ENCODE results near the gene RFNG.

DNA sequence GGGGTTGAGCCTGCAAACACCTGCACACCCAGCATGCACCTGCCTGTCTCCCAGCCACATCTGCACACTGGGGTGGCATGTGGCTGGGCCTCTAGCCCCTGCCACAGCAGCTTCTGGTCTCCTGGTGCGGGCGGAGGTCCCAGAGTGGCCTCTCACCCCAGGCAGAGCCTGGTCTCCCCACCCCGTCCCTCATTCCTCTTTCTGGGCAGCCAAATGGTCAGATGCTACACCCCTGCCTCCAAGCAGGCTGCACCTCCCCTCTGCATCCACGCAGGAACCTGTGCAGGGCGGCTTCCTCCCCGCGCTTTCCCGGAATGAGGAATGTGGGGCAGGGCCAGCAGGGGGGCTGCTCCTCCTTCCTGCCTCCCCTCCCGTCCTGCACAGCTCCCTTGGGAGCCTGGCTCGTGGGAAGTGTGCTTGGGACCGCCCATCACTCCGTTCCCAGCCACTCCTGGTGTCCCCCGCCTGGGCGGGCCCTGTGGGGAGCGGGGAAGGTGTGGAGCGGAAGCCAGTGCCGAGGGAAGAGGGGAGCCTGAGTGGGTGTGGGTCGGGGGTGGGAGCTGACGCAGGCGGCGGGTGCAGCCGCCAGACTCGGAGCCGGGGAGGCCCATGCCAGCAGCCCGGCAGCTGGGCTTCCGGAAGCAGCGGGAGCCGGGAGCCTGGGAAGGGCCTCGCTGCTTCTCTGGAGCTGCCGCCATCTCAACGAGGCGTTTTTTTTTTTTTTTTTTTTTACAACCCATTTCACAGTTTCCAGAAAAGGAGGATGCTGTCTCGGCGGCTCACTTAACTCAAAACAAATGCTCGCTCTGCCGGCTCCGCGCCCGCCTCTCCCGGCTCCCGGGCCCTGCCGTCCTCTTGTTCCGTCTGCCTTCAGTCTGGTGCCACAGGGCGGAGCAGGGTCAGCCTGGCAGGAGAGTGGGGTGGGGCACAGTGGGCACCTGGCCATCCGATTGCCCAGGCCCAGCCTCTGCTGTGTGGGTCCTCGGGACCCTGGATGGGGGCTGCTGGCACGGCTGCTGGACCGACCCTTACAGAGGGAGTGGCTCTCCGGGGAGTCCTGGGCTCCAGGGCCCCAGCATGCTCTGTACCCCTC, 24.2 kb downstream of the BAHCC1 start:
- RRBS: no CpG with 5 or more reads among the region's 49 CpGs

DNA sequence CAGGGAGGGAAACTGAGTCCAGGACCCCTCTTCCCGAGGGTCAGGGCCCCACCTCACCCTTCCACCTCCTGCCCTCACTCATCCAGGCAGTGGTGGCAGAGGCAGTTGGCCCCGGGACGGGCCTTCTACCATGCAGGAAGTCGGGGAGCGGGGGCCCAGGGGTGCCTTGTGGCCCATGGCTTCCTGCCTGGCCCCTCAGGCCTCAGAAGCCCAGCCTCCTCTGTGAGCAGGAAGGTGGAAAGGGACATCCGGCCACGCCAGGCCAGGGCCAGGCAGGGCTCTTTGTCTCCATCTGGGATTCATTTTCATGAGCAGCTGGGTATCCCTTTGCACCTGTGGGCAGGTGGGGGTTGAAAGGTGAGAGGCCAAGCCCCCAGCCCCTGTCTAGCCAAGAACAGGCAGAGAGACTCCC, 58.5 kb downstream of the BAHCC1 start:
- RRBS: no CpG with 5 or more reads among the region's 7 CpGs

- RRBS: 0% methylated on average over 5 of the region's 61 CpGs
Measured at GRCh38 chr17:81460846-81461601, 51.6 kb downstream of the ACTG1 start.

- RRBS: 4% methylated on average over 19 of the region's 89 CpGs
Measured at GRCh38 chr17:81535728-81537063, 8.0 kb downstream of the FSCN2 start.

GRCh38 chr17:81553210-81553986, 1.2 kb upstream of the FAAP100 start:
- RRBS: no CpG with 5 or more reads among the region's 25 CpGs

DNA sequence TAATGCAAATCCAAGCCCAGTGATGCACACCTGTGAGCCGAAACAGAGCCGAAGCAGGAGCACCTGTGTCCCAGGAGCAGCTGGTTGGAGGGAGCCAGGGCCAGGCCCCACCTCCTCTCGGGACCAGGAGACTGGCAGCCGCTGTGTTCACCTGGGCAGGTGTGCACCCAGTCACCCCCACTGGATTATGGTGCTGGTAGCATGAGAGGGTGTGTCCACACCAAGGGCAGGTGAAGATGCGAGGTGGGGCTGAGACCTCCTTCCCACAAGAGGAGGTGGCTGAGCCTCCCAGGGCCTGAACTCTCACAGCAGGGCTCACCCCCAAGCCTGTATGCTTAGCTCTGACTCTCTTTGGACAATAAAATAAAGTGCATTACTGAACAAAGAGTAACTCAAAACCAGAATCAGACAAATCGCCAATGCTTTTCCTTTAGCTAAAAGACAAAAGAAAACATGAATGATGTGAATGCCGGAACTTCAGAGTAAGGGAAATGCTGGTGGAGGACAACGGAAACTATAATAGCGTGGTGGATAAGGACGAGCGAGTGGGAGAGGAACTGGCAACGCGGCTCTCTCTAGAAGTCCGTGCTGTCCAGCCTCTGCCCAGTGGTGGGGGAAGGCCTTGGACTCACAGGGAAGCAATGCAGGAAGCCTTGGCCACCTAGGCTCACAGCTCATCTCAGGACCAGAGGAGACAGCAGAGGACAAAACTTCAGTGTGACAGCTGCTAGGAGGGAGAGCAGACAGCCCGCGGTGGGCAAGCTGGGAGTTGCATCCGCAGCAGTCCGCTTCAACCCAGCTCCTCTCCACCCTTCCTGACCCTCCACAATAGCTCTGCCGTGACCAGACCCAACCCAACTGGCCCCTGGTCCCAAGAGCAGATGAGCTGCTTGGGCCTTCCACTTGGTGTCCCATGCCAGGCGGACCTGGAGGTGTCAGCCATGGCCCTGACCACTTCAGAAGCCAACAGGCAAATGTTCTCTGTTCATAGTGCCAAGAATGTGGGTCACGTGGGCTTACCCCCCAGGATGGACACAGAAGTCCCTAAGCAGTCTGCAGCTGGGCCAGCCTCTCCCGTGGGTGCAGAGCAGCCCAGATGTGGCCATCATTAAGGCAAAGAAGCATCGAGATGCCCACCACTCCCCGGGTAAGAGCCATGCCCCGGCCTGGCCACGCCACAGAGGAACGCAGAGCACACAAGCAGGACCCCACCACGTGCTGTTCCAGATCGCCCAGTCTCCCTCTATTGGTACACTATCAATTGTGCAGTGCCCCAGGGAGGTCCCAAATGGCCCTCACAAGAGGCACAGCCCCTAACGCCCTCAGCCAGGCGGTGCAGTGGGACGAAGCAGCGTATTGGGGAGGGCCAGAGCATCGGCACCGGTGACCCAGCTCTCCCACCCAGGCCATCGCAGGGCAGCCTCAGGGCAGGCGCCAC, 5.3 kb upstream of the FAAP100 start:
- RRBS: no CpG with 5 or more reads among the region's 37 CpGs

GRCh38 chr17:81628936-81629431, 7.9 kb downstream of the NPLOC4 start:
- RRBS: no CpG with 5 or more reads among the region's 16 CpGs

DNA sequence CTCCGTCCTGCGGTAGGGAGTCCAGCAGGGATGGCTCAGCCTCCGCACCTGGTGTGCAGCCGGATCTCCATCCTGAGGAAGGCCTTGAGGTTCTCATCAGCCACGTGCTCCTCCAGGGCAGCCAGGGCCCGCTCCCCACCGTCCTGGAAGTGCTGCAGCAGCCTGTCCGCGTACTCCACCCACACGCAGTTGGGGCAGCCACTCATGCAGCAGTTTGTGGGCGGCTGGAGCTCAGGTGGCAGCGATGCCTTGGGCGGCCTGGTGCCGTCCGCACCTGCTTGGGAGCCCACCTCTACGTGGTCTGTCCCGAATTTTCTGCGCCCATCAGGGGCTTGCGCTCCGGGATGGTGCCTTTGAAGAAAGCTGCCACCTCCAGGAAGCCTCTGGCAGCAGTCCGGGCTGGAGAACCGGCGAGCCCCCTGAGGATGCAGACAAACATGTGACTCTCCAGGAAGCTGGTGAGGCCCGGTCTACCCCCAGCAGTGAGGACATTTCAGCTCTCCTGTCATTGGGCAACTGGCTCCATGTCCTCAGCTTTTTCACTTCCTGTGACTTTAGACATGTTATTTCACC, 1.2 kb downstream of the OXLD1 start:
- RRBS: 28% methylated on average over 5 of the region's 24 CpGs

DNA sequence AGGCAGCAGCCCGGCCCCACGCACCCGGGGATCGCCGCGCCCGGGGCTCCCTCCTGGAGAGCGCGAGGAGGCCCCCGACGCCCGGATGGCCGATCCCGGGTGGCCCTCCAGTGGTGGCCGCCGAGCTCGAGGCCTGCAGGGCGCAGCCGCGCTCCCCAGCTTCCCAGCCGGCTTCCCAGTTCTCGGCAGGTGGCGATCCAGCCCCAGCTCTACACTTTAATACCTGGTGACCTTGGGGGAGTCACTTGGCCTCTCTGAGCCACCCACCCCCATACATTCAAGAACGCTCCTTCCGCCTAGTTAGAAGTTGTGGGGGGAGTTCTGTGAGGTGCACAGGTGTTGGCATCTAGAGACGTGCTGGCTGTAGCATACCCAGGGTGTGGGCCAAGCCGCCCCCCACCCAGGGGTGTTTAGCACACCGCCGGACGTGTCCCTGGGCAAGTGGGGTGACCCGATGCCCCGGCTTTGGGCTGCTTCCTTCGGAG, 539 bp downstream of the SLC25A10 start:
- RRBS: 4% methylated on average over 18 of the region's 33 CpGs

GRCh38 chr17:81733657-81734357, 21.7 kb downstream of the SLC25A10 start:
- RRBS: 63% methylated on average over 1 of the region's 21 CpGs

DNA sequence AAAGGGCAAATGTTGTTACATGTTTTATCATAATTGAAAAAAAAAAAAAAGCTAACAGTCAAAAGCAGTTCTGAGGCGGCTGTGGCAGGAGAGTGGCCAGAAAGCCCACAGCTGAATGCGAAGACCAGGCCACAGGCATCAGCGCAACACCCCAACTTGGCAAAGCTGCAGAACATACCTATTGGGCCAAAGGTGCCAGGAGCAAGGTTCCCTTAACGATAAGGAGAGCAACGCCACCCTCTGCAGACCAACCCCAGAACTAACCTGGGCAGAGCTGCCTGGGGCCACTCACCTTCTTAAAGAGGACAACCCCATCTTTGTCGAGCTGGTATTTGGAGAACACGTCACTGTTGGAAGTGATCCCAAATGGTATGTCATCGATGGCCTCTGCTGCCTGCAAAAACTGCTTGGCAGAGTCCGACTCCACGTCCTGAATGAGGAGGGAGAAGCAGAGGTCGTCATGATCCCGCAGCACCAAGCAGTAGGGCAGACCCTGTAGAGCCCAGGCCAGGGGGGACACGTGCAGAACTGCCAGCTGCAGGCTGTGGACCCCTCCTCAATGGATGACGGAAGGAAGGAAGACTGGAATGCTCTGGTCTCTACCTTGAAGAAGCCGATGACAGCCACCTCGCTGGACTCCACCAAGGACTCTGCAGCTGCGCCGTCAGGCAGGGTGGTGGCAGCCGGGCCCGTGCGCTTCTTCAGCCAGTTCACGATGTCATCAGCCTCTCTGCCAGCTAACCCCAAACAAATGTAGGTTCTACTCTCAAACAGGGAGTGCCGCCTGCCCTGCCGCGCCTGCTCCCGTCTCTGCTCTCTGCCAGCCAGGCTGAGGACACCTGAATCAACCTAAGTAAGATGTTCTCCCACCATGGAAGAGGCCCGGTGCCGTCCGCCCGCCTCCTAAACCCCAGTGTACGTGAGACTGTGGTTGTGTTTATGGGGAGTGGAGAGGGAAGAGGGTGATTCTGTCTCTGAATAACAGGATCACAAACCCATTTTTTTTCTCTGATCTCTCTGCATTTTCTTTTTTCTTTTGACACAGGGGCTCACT, 5.2 kb downstream of the P4HB start:
- RRBS: no CpG with 5 or more reads among the region's 31 CpGs

- RRBS: no CpG with 5 or more reads among the region's 7 CpGs
Measured at GRCh38 chr17:81872795-81873337, 1.7 kb upstream of the ARHGDIA start.

- RRBS: no CpG with 5 or more reads among the region's 8 CpGs
Measured at GRCh38 chr17:81880600-81881295, 9.6 kb upstream of the ARHGDIA start.

DNA sequence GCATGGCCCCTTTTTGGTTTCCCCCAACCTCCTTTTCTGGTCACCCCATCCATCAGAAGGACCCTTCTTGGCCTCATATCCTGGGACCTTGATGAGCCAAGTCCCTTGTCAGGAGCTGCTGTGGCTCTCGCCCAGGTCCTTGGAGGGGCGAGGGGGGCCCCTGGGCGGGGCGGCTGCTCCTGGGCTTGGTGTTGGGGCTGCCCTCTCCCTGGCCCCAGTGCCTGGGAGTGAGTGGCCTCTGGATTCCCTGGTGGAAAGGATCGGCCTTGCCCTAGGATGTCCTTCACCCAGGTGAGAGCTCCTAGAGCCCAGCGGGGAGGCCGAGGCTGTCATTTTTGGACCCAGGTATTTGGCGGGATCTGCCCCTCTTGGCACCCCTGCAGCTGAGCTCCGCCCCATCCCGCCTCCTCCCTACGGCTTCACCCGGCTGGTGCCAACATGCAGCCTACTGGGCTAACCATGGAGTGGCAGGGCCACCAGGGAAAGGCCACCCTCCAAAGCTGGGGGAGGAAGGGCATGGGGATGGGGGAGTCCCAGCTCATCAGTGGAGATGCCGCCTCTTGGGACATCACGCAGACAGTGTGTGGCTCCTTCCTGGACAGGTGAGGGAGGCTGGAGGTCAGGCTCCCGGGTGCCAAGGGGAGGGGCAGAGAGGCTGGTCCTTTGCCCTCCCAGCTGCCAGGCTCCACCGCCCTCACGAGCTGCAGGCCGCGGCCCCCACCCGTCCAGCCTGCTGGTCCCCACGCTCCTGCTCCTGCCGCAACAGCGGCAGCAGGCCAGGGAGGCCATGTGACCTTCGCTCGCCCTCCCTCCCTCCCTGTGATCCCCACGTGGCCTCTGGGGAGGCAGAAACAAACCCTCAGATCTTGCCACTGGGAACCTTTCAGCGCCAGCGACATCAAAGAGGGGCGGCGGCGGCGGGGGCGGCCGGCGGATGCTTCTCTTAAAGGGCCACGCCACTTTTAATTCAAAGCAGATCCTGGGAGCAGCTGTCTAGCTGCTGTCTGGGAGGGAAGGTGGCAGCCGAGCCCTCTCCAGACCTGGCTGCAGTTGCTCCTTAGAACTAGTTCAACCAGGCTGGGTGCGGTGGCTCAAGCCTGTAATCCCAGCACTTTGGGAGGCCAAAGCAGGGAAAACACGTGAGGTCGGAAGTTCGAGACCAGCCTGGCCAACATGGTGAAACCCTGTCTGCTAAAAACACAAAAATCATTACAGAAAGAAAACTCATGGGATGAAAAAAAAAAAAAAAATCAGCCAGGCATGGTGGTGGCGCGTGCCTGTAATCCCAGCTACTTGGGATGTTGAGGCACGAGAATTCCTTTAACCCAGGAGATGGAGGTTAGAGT, 6.7 kb upstream of the NOTUM start:
- RRBS: no CpG with 5 or more reads among the region's 44 CpGs

- RRBS: 23% methylated on average over 1 of the region's 44 CpGs
Measured at GRCh38 chr17:82033706-82034884, 2.6 kb downstream of the RAC3 start.

DNA sequence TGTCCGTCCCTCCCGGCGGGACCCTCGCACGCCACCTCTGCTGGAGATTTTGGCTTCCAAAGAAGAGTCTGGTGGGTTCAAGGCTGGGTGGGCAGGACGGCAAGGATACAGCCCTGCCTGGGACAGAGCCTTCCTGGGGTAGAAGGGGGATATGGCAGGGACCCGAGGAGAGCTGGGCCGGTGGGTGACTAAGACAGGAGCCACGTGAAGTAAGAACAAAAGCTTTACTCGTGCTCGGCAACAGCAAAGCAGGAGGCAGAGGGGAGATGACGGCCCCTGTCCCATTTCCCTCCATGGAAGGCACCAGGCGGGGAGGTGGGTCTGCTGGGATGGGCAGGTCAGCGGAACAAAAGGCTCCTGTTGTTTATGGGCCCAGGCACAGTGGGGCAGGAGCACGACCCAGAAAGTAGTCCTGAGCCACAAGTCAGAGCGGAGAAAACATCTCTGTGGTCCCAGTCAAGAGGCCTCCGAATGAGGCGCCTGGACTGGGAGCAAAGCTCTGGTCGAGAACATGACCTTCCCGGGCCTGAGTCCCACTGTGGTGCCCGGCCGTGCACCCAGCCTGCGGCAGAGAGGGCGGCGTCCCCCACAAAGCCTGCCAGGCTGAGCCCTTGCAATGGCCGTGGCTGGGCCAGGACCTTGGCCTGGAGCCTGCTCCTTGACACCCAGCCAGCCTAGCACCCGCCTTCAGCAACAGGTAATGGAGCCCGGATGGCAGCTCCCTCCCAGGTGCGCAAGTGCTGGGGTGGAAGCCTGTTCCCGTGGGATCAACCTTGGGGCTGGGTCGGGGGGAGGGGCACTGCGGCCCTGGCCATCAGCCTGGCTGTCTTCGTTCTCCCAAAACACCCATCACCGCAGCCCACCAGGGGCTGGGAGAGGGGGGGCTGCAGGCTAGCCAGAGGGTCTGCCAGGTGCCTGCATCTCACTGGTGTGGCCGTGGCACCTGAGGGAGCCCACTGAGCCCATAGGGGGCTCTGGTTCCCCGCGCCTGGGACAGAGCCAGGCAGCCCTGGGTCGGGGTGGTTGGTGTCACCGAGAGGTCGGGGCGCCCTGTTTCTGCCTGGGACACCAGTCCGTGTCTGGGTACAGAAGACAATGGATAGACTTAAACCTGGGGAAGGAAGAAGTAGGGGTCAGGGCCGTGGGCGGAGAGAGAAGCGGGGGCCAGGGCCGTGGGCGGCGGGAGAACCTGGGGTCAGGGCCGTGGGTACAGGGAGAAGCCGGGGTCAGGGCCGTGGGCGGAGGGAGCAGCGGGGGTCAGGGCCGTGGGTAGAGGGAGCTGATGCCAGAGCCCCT, 3.5 kb downstream of the RFNG start:
- RRBS: no CpG with 5 or more reads among the region's 54 CpGs

DNA sequence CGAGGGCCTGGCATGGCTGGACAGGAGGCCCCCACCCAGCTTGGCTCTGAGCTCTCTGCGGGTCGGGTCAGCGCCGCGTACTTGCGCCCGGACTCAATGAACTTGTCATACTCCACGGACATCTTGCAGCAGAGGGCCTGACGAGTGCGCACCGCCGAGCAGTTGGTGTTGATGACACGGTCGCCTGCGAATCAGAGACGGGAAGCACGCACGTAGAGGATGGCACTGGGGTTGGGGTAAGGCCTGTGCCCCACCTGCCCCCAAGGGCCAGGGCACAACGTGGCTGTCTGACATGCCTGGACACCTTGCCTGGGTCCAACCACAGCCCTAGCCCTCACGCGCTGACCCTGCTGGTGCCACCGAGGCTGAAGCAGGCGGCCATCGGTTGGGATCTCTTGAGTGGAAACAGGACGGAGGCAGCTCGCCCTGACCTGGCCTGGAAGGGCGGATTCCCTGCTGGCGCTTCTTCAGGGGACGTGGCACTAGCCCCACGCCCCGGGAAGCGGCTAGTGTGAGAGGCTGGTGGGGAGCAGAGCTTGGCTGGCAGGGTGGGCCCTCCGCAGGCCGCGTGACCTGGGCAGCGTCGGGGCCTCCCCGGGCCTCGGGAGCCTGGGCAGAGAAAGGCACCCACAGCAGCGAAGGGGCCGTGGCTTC, 903 bp downstream of the RFNG start:
- RRBS: 13% methylated on average over 8 of the region's 42 CpGs

DNA sequence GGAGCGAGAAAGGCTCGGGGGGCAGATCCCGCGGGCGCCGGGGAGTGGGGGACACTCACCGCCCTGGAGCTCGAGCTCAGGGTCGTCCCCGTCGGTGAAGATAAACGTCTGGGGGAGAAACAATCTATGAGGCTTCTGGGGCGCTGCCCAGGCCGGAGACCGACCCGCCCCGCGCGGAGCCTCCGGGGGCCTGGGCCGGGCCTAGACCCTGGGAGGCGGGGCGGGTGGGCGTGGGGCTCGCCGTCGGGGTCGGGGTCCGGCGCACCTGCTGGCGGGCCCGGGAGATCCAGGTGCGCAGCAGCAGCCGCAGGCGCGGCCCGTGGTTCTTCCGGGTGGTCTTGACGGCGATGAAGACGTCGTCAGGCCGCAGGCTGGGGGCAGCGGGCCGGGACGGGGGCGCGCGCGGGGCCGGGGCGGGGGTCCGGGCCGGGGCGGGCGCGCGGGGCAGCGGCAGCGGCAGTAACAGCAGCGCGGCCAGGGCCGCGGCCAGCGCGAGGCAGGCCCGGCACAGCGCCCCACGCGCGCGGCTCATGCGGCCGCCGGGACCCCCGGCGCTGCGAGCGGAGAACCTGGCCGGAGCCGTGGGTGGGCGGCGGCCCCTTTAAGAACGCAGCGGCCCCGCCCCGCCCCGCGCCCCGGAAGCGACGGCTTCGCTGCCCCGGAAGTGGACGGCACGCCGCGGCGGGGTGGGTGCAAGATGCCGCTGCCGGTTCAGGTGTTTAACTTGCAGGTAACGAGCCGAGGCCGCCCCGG, at the start of gene RFNG:
Gene RFNG, minus strand, starts transcription at position 577 of the 753 bp plus-strand sequence.
- RRBS: 2% methylated on average over 73 of the region's 105 CpGs

DNA sequence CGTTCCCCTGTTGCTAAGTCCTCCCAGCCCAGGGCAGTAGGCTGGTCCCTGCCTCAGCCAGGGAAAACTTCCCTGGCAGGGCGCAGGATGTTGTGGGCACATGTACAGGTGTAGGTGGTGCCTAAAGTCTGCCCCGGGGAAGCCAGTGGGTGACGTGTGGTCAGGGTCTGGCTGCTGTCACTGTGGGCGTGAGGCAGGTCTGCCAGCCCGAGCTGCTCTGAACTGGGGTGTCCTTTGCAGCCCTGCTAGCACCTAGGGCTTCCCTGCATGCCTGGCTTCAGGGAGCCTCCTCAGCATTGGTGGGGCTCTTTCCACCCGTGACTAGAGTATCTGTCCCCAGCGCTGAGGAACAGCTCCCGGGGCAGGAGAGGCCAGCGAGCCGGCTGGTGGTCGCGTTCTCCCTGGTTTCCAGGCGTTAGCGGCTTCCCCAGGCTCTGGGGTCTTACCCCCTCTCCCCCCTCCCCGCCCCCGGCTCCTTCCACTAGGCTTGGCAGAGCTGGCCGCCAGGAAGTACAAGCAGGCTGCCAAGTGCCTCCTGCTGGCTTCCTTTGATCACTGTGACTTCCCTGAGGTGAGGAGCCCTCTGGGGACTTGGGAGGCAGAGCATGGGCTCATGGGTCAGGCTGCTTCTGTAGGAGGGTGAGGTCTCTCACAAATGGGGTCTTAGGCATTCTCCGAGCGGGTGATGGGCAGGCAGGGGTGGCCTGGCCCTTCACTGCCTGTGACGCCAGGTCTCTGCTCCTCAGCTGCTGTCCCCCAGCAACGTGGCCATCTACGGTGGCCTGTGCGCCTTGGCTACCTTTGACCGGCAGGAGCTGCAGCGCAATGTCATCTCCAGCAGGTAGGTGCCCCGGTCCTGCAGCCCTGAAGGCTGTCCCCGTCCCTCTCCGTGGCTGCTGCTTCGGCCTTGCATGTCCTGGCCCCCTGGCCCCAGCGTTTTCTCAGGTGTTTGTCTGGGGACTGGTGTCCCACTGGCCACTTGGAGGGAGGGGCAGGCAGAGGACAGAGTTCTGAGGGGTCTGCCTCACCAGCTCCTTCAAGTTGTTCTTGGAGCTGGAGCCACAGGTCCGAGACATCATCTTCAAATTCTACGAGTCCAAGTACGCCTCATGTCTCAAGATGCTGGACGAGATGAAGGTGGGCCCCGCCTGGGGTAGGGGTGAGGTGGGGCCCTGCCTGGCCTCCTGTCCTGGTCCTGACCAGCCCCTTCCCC, 4.0 kb downstream of the GPS1 start:
- RRBS: 69% methylated on average over 7 of the region's 36 CpGs

- RRBS: no CpG with 5 or more reads among the region's 17 CpGs
Measured at GRCh38 chr17:82077109-82077668, 11.6 kb upstream of the DUS1L start.